Subcutaneous adipose tissue (tissue), 3 donors: ENCODE results near the genes RPS2 and RNF151.

DNA sequence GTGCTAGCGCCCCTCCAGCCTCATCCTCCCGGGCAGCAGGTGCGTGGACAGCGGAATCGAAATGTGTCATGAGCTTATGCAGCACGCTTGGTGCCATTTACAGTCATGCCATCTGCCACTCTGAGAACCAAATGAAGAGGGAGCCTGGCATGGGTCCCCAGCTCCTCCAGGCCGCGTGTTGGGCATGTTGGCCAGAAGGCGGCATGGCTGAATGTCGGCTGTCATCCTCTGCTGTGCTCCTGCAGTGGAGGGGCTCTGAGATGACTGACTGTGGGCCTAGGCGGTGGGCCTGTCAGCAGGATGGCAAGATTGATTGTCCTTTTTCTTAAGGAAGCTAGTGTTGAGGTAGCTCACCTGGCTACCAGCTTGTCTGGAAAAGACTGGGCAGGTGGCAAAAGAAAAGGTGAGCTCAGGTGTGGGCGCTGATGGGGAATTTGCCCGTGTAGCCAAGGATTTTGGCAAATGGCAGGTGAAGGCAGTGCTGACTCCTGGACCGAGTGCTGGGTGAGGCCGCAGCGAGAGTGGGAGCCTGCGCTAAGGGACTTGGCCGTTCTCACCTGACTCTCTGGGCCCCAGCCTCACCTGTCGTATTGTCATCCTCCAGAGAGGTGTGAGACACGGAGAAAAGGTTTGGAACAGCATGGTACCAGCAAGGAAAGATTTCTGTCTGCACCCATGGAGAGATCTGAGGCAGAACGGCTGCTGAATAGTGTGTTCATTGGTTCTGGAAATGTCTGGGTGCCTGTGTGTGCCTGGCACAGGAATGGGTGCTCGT is 31.7 kb downstream of the CRAMP1 start:
- PRO-cap: no peak
- RAMPAGE, long total RNA, 3 experiments: no peak in any of the 3 experiments

DNA sequence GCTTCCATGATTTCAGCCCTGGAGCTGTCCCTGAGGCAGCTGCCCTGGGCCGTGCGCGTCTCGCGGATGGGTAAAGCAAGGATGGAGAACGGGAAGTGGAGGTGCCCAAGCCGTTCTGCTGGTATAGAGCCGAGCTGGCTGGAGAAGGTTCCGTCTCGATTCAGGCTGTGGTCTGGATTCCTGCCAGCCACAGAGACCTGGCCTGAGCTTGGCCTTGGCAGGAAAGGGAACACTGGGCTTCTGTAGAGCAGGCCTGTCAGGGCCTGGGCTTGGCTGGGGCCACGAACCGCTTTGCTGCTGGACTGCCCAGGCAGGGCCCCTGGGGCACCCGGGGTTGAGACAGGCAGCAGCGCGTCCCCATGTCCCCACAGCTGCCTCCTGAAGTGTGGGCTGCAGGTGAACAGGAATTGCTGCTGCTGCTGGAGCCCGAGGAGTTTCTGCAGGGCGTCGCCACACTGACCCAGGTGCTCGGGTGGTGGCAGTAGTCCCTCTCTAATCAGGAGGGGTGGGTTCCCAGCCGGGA is 1.0 kb upstream of the MRPS34 start:
- PRO-cap: no peak
- RAMPAGE, long total RNA, 3 experiments: no peak in any of the 3 experiments

DNA sequence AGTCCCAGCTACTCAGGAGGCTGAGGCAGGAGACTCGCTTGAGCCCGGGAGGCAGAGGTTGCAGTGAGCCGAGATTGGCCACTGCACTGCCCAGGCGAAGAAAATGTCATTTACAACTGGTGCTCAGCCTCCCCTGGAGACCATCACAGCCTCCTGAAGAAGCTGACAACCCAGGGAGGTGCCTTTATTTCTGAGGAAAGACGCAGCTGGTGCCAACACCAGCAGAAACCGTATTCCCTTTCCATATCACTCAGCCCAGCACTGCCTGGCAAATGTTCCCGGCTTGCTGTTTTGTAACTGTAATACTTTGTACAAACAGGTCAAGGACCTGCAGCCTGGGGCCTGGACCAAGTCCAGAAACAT is 1.4 kb downstream of the HAGH start:
- PRO-cap: no peak
- RAMPAGE, long total RNA, 3 experiments: no peak in any of the 3 experiments

GRCh38 chr16:1964712-1965215 is at the start of gene RPS2:
Gene RPS2, minus strand, starts transcription at chr16:1964826.
- PRO-cap: bidirectional peak, plus-strand start at chr16:1965033, minus-strand start at chr16:1964826
- RAMPAGE, long total RNA, 3 experiments: start-site peak on the plus strand in 1 of 3 experiments, at chr16:1965040-1965061 at its widest, 7 reads per replicate; start-site peak on the minus strand in 2 of 3 experiments, at chr16:1964808-1964829 at its widest, 199 to 525 reads per replicate

GRCh38 chr16:1966477-1967402 is at the start of gene RNF151:
Gene RNF151, plus strand, starts transcription at chr16:1966856.
- PRO-cap: no peak
- RAMPAGE, long total RNA, 3 experiments: no peak in any of the 3 experiments

DNA sequence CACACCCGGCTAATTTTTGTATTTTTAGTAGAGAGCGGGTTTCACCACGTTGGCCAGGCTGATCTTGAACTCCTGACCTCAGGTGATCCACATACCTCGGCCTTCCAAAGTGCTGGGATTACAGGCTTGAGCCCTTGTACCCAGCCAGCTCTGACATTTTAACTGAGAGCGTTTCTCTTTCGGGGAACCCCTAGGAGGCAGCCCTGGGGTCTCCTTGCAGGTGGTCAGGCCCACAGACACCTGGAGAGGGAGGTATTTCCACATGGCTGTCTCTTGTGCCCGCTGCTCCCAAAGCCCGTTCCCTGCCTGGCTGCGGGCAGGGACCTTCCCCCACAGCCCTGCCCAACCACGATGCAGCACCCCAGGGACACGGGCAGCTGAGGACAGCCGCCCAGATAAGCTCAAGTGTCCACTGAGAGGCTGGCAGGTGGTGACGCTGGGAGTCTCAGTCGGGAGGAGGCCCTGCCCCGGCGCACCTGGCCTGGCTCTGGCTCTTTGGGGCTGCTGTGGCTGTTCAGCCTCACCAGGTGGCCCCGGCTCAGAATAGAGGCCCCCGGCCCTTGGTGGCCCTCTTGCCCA is 5.6 kb downstream of the NTHL1 start:
- PRO-cap: no peak
- RAMPAGE, long total RNA, 3 experiments: no peak in any of the 3 experiments

- PRO-cap: no peak
- RAMPAGE, long total RNA, 3 experiments: no peak in any of the 3 experiments
These were observed 4.6 kb downstream of the NTHL1 start for GRCh38 chr16:2042702-2043699.

- PRO-cap: no peak
- RAMPAGE, long total RNA, 3 experiments: no peak in any of the 3 experiments
These were observed 2.5 kb downstream of the TSC2 start for GRCh38 chr16:2050293-2050633.

DNA sequence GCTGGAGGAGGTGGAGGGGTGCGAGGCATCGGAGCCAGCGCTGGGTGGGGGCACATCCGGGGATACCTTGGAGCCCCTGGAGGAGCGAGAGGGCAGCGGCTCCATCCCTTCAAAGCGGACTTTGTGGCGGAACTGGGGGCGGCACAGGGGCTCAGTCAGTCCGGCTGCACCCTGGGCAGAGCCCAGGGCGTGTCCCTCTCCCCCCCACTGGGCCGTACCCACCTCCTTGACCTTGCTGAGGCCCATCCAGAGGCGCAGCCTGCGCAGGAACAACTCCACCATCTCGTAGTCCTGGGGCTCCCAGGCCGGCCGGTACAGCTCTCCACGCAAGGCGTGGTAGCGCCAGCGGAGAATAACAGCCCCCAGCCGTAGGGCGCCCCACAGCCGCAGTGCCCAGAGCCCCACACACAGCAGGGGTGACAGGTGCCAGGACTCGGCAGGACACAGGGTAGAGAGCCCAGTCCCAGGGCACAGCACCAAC is 42.3 kb downstream of the TSC2 start:
- PRO-cap: no peak
- RAMPAGE, long total RNA, 3 experiments: no peak in any of the 3 experiments

DNA sequence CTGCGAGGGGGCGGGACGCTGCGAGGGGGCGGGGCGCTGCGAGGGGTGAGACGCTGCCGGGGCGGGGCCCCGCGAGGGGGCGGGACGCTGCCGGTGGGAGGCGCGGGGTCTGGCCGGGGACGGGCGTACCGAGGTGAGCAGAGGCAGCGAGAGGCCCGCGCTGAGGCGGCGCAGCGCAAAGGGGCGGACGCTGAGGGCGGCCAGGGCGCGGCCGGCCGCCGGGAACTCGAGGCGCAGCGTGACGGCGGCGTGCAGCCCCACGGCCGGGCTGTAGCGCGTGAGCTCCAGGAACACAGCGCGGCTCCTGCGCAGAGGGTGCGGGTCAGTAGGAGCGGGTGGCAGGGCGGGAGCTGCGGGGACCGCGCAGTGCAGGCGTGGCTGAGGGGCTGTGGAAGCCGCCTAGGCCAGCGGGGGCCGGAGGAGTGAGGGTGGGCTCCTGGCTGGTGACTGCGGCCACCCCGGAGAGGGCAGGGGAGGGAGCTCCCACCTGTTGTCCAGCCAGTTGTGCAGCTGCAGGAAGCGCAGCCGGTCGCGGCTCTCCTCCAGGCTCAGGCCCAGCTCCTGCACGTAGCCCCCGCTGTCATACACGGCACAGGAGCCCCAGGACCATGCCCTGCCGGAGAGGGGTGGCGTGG is 43.6 kb downstream of the TSC2 start:
- PRO-cap: unidirectional peak, plus-strand start at position 140 of the sequence
- RAMPAGE, long total RNA, 3 experiments: no peak in any of the 3 experiments

DNA sequence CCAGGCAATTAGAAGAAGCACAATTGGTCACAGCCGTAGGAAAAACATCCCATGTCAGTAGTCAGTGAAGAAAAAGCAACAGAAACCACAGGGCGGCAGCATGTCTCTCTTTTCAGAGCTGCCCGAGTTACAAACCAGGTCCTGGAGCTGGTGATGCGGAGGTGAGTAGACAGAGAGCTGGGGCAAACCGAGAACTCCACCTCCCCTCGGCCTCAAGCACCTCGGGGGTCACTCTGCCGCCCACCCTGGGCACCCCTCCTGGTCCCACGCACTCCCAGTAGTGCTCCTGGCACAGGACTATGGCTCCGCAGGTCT is 14.3 kb downstream of the PKD1 start:
- PRO-cap: no peak
- RAMPAGE, long total RNA, 3 experiments: no peak in any of the 3 experiments

DNA sequence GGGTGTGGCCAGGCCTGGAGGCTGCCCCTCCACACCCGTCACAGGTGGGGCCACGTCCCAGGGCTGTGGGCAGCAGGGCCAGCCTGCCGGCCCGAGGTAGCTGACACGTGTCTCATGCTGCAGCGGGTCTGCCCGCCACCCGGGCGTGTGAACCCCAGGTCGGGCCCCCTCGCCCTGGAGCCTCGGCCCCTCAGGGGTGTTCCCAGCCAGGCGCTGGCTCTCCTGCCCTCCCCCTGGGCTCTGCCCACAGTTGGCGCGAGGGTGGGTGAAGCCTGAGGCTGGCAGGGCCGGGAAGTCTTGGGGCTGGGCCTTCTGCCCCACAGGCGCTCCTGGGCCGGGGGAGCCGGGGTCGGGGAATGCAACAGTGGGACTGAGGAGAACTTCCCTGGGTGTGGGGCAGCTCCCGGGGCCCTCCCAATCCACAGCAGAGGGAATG is 11.5 kb downstream of the PKD1 start:
- PRO-cap: no peak
- RAMPAGE, long total RNA, 3 experiments: no peak in any of the 3 experiments

GRCh38 chr16:2134848-2135607 is 670 bp downstream of the PKD1 start:
- PRO-cap: unidirectional peak, plus-strand start at chr16:2135543
- RAMPAGE, long total RNA, 3 experiments: no peak in any of the 3 experiments

- PRO-cap: no peak
- RAMPAGE, long total RNA, 3 experiments: no peak in any of the 3 experiments
These were observed 1.8 kb downstream of the RAB26 start for GRCh38 chr16:2150172-2150691.

DNA sequence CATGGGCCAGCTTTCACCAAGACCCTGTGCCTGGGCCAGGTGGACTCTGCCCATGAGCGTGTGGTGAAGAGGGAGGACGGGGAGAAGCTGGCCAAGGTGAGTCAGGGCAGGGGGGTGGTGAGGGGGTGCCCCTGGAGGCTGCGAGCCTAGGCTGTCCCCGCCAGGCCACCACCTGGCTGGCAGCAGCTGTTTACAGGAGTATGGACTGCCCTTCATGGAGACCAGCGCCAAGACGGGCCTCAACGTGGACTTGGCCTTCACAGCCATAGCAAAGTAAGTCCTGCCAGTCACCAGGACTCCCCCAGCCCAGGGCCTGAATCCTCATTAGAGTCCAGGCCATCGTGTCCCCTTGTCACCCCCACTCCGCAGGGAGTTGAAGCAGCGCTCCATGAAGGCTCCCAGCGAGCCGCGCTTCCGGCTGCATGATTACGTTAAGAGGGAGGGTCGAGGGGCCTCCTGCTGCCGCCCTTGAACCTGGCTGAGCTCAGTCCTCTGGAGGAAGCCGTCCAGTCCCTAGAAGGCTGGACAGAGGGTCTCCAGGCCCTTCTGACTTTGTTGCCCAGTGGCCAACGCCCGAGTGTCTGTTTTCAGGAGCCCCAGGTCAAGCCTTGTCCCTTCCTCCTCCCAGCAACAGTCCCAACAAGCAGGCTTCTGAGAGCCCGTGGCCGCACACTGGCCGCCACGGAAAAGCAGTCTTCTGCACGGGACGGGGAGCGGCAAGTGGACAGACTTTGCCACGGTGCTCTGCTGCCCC is 2.5 kb upstream of the TRAF7 start:
- PRO-cap: no peak
- RAMPAGE, long total RNA, 3 experiments: no peak in any of the 3 experiments

DNA sequence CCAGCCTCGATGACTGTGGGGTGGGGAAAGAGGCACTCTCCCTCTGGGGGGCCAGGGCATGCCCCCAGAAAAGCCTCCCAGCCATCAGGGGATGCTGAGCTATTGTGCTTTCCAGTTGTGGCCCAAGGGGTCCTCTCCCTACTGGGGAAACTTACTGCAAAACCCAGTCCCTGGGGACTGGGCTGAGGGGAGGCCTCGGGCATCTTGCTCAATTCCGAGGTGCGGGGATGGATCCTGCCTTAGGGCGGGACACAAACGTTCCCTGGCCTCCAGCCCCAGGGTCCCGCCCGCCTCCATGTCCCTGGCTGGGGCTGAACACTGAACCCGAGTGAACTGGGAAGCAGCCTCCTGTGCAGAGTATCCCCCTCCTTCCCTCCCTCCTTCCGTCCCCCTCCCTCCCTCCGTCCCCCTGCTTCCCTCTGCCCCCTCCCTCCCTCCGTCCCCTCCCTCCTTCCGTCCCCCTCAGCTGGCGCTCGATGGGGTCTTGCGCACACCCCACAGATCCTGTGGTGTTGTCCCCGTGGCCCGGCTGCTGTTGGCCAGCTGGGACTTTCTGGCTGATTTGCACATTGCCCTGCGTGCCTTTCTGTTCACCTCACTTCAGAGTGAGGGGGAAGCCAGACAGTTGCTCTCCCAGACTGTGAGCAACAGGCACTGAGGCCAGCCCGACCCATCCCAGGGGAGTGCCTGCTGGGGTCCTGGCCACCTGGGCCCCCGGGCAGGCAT is 5.4 kb downstream of the TRAF7 start:
- PRO-cap: unidirectional peak, plus-strand start at position 598 of the sequence
- RAMPAGE, long total RNA, 3 experiments: no peak in any of the 3 experiments

GRCh38 chr16:2169695-2170941 is 14.5 kb downstream of the TRAF7 start:
- PRO-cap: bidirectional peak, plus-strand start at chr16:2170353, minus-strand start at chr16:2170231
- RAMPAGE, long total RNA, 3 experiments: no peak in any of the 3 experiments

DNA sequence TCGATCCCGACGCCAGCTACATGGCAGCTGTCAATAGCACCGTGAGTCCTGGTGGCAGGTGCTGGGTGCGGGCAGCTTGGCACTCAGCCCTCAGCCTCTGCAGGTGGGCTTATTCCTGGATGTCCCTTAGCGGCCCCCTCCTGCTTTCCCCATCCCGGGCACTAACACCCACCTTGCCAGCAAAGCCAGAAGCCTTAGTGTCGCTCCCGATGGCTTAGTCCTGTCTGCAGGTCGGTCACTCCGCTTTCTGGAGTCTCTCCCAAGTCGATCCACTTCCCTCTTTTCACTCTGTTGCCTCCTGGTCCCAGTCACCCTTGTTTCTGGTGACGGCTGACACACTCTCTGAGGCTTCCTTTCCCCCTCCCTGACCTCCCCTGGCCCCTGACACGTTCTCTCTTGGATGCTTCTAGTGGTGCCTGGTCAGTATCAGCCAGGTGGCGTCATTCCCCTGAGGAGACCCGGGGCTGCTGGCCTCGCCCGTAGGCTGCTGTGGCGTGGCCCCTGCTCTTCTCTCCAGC is 2.1 kb downstream of the MLST8 start:
- PRO-cap: no peak
- RAMPAGE, long total RNA, 3 experiments: no peak in any of the 3 experiments

DNA sequence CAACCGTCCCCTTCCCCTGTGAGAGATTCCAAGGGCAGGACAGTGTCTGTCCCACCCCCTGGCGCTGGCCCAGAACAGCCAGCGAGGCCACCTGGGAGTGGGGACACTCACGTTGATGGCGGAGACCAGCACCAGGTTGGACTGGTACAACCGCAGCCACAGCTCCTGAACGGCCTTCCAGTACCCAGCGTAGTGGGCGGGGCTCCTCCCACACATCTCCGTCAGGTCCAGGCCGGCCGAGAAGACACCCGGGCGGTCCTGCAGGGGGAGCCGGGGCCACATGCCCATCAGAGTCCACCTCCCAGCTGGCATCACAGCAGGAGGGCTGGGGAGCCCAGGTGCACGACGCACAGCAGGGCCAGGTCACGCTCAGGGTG is 7.1 kb downstream of the ECI1 start:
- PRO-cap: no peak
- RAMPAGE, long total RNA, 3 experiments: no peak in any of the 3 experiments

- PRO-cap: no peak
- RAMPAGE, long total RNA, 3 experiments: no peak in any of the 3 experiments
These were observed 8.4 kb upstream of the RNPS1 start for GRCh38 chr16:2276079-2276913.